Diencephalon (tissue), 2 donors: ENCODE measurements around a stretch of chr3.

DNA sequence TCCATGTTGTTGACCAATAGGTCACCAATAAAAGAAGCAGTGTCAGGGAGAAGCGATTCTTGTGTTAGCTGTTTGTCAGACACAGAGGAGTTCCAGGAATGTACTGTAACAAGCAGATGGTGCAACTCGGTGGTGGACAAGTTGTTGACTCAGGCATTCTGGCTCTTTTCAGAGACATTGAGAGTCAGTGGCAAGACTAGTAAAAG is 18.9 kb upstream of the SLC2A2 start:
- RAMPAGE, long total RNA = no peak

DNA sequence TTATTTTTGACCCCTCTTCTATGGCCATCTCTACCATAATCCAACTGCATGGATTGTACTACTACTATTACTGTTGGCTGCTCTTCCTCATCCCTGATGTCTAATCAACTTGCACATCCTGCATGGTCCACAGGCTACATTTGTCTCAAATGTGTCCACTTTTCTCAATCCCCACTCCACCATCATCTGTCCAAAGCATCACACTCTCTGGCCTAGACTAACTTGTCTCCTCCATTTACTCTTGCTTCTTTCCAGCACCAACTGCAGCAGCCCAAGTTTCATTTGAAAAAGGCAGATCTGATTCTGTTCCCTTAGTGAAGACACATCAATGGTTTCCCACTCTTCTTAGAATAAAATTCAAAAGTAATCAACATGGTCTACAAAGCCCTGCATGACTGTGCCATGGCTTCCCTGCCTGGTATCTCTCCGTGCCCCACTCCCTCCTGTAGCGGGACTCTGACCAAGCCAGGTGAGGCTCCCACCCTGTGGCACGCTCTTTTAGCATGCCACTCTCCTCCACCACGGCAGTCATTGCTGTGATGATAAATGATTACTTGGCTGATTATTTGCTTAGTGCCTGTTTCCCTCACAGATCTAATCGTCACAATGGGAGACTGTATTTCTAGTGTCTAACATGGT is 127.0 kb upstream of the SLC2A2 start:
- RAMPAGE, long total RNA = no peak

- RAMPAGE, long total RNA = no peak
Observed at GRCh38 chr3:171616675-171617696, 156.8 kb upstream of the TNIK start.

DNA sequence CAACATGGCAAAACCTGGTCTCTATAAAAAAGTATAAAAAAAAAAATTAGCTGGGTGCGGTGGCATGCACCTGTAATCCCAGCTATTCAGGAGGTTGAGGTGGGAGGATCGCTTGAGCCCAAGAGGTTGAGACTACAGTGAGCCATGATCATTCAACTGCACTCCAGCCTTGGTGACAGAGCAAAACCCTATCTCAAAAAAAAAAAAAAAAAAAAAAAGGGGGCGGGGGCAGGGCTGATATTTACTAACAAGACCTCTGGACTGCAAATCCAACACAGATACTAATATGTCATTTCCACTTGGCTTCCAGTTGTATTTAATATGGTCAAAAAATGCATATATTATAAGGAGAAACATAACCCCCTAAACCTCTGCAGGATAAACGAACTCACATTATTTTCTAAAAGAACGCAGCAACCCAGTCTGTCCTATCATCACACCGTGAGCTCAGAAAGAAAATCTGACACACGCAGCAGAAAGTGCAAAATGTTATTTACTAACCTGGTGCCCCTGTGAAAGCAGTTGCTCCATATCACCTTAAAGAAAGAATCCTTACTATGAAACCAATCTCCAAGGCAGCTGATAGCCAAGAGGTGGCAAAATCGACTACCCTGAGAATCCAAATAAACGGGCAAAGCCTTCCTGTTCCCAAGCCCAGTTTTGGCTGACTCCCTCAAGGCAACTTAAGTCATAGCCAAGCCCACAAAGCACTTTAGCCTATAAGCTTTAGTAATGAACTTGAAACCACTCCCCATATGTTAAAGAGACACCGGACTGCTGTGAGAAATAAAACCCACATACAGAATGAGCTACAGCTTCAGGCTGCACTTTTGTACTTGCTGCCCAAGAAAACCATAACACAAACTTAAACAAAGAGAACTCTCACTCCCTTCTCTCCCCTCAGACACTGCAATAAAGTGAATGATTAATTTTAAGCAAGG is 39.3 kb downstream of the PLD1 start:
- RAMPAGE, long total RNA = start-site peak on the minus strand centred at position 652 of the sequence, 43 bp wide, 57 and 33 reads in 2 replicates

GRCh38 chr3:171849611-171849974 is 6.4 kb downstream of the TMEM212 start:
- RAMPAGE, long total RNA = no peak

GRCh38 chr3:172059316-172060017 is 20.1 kb downstream of the FNDC3B start:
- RAMPAGE, long total RNA = no peak

DNA sequence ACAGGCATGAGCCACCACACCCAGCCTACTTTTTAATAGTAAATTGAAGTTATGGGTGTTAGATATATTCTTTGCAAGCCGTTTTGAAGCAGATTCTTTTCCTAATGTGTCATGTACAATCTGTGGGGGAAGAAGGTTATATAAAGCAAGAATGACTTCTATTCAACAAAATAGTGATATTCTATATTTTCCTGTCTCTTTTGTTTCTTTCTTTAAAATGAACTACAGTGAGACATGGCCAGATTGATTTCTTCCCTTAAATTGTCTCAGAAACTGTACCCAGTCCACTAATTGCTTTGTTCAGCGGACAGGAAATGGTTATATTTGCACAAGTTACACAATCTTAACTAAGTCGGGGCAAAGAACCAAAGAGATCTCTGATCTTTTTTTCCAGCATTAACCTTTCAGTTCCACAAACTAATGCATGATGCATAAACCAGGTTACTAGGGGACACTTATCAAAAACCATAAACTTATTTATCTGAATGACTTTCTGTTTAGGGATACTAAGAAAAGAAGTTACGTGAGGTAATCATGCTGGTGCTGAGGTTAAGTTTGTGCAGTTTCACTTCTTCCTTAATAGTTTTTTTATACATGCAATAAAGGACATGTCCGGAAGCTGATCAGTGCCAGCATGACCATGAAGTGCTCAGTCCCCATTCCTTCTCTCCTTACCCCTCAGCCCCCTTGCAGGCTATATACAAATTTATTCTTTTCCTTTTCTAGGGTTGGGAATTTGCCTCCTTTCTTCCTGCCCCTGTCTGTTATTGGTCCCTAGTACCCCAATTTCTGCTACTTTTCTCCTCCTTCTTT is 22.3 kb downstream of the FNDC3B start:
- RAMPAGE, long total RNA = no peak

DNA sequence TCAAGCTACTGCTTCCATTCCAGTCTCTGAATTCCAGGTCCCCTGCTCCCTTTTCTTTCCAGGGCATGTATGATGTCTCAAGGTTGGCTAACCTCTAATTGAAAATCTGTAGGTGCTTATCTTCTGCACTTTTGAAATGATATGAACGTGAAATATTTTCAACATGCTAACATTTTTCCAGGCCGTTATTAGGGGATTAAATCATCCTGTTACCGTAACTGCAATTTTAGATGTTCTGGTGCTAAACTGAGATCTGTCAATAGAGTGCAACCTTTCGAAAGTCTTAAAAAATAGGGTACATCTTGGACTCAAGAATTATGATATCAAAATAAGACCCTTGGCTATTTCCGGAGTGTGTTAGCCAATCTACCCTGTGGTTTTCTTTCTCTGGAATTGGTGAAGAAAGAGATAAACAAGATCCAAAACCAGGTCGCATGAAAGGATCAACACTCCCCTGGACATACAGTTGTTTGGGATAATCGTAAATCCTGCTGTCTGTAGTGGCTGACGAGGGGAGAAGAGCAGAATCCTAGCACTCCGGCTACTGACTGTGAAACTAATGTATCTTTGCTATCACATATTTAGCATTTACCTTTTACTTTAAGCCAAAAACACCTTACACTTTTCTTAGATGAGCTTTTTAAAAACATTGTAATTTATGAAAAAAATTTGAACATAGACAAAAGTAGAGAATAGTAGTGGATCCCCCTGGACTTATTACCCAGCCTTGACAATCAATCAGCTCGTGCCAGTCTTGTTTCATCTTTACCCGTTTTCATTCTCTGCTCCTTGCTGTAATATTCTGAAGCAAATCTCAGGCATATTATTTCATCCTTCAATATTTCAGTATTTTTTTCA is 30.9 kb downstream of the FNDC3B start:
- RAMPAGE, long total RNA = no peak

DNA sequence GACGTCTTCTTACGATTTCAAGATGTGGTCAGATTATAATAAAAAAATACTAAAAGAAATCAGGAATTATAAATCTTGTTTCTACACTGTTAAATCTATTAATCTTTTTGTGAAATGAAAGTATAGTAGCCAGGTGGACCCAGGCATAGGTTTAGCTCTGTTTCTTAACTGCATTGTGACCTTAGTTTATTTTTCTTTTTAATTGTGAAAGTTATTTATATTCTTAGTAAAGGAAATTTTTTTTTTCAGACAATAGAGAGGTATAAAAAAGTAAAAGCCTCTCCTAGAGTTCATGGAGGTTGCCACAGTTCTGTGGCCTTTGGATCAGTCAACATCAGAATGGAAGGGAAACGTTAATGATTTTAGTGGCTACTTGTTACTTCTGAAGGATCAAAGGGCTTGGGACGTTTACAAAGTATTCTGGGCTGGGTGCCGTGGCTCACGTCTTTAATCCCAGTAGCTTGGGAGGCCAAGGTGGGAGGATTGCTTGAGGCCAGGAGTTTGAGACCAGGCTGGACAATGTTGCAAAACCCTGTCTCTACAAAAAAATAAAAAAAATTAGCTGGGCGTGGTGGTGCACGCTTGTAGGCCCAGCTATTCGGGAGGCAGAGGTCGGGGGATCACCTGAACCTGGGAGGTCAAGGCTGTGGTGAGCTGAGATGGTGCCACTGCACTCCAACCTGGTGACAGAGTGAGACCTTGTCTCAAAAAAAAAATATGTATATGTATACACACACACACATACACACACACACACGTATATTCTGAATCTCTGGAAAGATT is 44.6 kb downstream of the FNDC3B start:
- RAMPAGE, long total RNA = no peak

DNA sequence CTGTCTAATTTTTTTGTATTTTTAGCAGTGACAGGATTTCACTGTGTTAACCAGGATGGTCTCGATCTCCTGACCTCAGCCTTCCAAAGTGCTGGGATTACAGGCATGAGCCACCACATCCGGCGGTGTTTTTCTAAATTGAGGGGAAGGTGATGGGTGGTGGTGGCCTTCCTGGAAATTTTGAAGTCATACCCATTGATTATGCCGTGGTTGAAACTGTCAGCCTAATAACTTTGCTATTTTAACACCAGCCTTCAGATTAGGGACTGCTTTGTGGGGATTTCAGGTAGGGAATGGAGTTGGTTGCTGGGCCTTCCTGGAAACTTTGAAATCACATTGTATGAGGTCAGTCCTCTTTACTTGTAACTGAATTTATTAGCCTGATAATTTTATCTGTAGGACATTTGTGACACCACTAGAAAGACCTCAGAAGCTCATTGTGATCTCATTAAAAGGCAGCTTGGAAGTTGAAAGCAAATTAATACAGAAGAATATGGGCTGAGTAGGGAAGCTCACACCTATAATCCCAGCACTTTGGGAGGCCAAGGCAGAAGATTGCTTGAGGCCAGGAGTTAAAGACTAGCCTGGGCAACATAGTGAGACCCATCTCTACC is 97.6 kb downstream of the FNDC3B start:
- RAMPAGE, long total RNA = no peak

GRCh38 chr3:172156067-172156978 is 116.9 kb downstream of the FNDC3B start:
- RAMPAGE, long total RNA = no peak

- RAMPAGE, long total RNA = no peak
Observed at GRCh38 chr3:172176195-172176917, 137.0 kb downstream of the FNDC3B start.

- RAMPAGE, long total RNA = no peak
Observed at GRCh38 chr3:172212071-172212714, 172.8 kb downstream of the FNDC3B start.

DNA sequence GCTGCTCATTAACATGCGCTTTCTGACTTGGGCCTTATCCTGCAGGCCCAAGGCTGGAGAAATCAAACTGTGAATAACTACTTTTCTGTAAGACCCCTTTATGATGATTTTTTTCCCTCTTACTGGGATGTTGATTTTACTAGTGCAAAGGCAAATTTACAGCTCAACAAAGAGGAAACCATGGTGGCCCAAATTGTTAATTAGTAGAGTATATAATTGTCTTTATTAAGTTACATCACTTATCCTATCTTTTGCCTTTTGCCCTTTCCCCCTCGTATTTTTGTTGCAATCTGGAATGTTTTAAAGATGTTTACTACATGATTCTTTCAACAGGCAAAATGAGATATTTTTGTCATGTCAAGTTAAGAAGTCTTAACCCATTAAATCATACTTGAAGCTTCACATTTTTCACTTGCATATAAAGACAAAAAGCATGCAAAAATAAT is 188.7 kb downstream of the GHSR start:
- RAMPAGE, long total RNA = no peak

DNA sequence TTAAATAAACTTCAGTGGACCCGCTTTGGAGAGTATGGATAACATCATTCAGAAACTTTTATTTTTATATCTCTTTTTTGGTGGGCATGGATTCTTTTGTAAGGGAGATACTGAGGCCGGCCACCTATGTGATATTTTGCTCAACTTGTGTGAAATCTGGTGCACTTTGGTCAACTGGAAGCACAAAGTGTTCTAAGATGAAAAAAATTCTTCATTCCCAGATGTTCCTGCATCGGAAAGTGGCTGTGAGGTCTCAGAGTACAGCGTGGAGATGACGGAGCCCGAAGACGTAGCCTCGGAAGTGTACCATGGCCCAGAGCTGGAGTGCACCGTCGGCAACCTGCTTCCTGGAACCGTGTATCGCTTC is 104.4 kb downstream of the GHSR start:
- RAMPAGE, long total RNA = no peak

DNA sequence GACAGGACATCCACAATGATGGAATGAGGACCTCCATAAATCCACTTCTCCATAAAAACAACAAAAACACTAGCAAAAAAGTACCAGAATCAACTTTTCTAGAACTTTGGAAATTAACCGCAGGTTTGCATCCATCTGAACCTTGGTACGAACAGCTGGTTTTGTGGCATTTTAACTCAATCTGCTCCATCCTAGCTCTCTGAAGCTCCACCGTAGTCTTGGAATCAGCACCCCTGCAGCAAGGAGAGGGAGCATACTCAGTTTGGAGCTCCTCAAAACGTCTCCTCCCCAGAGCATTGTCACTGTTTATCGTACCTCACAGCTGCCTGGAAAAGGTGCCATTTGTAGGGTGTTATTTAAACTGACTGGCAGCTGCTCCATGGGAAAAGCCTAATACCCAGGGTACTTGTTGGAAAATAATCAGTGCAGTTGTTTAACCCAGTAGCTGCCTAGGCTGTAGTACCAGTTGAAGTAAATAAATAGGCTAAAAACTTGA is 44.1 kb downstream of the GHSR start:
- RAMPAGE, long total RNA = no peak

DNA sequence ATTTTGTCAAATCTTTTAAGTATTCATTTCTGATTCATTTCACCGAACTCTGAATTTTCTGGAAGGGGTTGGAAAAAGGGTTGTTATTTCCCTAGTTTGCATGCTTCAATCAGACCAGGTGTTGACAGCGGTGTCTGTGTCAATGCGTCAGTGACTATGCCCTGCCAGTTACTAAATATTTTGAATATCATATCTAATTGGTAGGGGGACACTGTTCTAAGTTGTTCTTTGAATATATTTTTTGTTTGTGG is 62.7 kb upstream of the TNFSF10 start:
- RAMPAGE, long total RNA = no peak

GRCh38 chr3:172604071-172604335 is 80.8 kb upstream of the TNFSF10 start:
- RAMPAGE, long total RNA = no peak

DNA sequence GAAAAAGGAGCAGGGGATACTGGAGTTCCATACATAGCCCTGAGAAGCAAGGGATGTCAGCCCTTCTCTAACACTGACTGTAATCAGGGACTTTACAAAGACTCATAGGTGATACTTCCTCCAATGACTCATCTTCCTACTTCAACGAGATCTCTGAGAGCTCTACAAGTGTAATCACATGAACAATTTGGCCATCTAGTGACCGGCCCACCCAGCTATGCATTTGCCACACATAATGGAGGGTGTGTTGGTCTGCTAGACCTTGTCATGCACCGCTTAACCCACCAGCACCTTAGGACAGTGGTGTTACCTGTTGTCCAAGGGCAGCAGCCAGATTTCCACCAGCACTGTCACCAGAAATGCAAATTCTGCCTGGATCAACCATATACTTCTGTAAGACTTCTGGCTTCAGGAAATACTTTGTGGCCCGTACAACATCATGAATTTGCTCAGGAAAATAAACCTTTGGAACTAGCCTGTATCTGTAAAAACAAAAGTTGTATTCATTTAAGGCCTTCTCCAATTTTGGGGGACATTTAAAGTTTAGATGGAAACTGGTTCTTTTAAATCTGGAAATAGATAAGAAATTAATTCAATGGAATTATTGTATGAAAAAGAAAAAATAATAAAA is 75.1 kb downstream of the NCEH1 start:
- RAMPAGE, long total RNA = no peak

- RAMPAGE, long total RNA = no peak
Observed at GRCh38 chr3:172688545-172689061, 22.3 kb downstream of the NCEH1 start.